Lung (tissue), 4 donors: ENCODE results near the genes CDC7 and FNBP1L.

DNA sequence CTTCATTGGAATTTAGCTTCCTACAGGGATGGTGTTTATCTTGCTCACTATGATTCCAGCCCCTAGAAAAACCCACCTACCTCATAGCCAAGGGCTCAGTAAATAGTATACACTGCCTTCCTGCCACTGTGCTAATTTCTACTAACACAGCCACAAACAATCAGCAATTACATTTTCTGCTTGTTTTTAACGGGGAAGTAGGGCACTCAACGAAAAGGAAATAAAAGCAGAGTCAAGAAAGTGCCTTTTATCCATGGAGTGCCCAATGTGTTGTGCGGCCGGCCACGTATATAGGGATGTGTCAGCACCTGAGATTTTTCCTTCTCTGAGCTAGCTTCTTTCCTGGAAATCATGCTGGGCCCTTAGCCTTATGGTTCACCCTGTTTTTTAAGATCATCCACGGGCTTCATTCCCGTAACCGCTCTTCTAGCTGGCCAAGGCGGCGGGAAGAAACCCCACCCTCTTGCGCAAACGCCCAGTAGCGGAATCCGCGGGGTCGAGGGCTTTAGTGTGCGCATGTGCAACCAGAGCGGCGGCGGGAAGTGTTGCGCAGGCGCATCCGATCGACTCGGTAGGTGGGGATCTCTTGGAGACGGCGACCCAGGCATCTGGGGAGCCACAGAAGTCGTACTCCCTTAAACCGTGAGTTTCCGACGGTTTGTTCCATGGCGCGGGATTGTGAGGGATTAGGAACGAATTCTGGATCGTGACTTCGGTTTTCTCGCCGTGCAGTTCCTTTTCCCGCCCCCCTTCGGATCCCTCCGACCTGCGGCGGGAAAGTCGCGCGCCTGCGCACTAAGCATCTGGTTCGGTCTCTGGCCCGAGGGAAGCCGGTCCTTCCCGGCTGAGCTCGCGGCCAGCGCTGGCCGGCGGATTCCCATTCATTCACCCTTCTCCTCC lies at the start of gene CDC7:
Gene CDC7, plus strand, starts transcription at position 545 of the 900 bp plus-strand sequence.
- PRO-cap = bidirectional peak, plus-strand start at position 527 of the sequence, minus-strand start at position 426 of the sequence; bidirectional peak, plus-strand start at position 806 of the sequence, minus-strand start at position 768 of the sequence
- RAMPAGE, long total RNA = no peak
- RRBS = no CpG with 5 or more reads among the region's 56 CpGs

DNA sequence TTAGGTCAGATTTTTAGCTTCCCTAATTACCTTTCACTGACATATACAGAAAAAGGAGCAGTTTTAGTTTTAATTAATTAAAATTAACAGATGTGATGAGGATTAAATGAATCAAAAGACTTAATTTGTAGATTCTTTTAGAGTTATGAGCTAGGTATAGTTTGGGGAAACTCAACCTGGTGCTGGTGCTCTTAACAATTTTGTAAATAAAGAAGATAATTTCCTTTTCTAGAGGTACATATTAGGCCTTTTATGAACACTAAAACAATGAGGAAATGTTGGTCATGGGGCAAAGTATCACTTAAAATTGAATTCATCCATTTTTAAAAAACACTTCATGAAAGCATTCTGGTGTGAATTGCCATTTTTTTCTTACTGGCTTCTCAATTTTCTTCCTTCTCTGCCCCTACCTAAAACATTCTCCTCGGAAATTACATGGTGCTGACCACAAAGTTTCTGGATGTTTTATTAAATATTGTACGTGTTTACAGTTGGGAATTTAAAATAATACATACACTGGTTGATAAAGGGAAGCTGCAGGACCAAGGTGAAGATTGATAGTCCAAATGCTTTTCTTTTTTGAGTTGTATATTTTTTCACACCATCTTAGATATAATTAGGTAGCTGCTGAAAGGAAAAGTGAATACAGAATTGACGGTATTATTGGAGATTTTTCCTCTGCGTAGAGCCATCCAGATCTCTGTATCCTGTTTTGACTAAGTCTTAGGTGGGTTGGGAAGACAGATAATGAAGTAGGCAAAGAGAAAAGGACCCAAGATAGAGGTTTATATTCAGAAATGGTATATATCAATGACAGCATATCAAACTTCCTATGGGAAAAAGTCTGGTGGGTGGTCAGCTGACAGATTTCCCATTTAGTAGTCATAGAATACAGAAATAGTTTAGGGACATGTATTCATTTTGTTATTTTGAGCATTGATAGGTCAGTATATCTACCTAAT lies 24.3 kb downstream of the CDC7 start:
- PRO-cap = no peak
- RAMPAGE, long total RNA = no peak
- RRBS = no CpG with 5 or more reads among the region's 4 CpGs

DNA sequence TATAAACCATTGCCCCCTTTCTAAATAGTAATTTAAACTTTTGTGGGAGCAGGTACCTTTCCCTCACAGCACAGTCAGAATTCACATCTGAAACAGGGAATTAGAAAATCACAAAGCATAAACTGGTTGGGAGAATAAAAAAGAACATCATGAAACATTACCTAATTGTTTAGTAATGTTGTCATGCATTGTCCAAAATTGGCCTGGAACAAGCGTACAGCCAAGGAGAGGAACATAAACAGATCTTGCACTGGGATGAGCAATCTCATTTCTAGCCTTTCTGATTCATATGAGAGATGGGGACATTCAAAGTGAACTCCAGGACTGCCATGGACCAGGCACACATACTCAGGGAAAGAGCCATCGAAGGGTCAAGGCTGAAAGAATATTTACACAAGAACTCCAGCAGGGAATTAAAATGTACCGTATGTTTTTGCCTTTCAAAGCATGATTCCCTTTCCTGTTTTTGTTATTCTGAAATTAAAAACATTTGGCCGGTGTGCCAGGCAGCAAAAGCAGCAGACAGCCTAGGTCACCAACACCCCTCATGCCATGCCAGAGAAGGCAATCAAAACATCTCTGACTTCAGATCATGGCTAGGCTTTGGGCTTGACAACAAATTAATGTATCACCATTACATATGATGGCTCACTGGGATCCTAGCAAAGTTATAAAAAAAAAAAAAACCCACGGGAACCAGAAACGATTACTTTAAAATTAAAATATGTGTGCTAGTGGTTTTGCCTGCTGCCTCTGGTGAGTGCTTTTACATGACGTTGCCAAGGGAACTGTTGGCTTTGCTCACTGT lies 159.9 kb downstream of the TGFBR3 start:
- PRO-cap = no peak
- RAMPAGE, long total RNA = no peak
- RRBS = no CpG with 5 or more reads among the region's 7 CpGs

DNA sequence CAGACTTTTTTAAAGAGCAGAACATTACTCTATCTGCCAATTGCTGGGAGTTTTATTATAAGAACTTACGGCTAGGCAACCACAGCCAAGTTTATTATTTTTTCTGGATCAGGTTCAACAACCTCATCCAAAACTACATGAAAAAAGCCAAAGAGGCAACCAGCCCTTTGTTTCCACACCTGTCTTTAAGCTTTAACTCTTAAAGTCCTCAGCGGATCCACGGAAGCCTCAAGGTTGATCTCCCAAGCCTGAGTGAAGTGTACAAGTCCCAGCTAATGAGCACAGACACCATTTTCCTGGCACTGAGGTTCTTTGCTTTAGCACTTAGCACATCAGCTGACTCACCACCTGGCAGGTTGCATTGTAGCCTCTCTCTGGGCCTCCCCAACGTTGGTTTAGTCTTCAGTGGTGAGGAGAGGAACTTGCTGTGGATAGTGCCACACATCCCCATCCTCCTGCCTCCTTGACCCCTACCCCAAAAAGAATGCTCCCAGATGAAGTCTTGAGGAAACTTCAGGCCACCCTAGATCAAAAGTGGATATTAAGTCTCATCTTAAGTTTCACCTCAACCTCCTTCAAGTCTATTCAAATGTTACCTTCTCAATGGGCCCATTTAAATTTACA lies 143.0 kb downstream of the TGFBR3 start:
- PRO-cap = no peak
- RAMPAGE, long total RNA = no peak
- RRBS = no CpG with 5 or more reads among the region's 4 CpGs

- PRO-cap = no peak
- RAMPAGE, long total RNA = no peak
- RRBS = no CpG with 5 or more reads among the region's 3 CpGs
These were observed 140.0 kb downstream of the TGFBR3 start for GRCh38 chr1:91745852-91746409.

DNA sequence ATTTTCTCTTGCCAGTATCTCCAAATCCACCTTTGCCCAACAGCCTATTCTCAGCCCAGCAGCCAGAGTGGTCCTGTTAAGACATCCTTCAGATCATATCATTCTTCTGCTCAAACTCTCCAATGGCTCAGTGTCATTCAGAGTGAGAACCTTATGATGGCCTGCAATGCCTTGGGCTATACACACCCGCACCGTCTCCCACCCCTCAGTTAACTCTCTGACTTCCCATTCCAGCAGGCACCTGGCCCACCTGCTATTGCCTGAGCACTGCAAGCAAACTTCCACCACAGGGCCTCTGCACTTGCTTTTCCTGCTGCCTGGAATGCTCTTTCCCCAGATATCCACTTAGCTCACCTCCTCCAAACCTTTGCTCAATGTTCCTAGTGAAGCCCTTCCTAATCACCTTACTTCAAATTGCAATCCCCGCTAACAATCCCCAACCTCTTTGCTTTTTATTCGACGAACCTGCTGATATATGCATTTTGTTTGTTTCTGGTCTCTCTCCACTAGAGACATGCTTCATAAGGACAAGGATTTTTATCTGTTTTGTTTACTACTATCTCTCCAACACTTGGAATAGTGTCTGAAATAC lies 36.7 kb downstream of the TGFBR3 start:
- PRO-cap = no peak
- RAMPAGE, long total RNA = no peak
- RRBS = no CpG with 5 or more reads among the region's 5 CpGs

GRCh38 chr1:92323781-92324346 lies 25.0 kb downstream of the RPAP2 start:
- PRO-cap = no peak
- RAMPAGE, long total RNA = no peak
- RRBS = no CpG with 5 or more reads among the region's 4 CpGs

GRCh38 chr1:92363782-92364416 lies 65.0 kb downstream of the RPAP2 start:
- PRO-cap = no peak
- RAMPAGE, long total RNA = no peak
- RRBS = no CpG with 5 or more reads among the region's 2 CpGs

- PRO-cap = no peak
- RAMPAGE, long total RNA = no peak
- RRBS = 0% methylated on average over 1 of the region's 54 CpGs
These were observed 820 bp downstream of the GFI1 start for GRCh38 chr1:92485785-92486425.

GRCh38 chr1:92647060-92647979 lies 137.6 kb downstream of the EVI5 start:
- PRO-cap = no peak
- RAMPAGE, long total RNA = no peak
- RRBS = no CpG with 5 or more reads among the region's 5 CpGs

DNA sequence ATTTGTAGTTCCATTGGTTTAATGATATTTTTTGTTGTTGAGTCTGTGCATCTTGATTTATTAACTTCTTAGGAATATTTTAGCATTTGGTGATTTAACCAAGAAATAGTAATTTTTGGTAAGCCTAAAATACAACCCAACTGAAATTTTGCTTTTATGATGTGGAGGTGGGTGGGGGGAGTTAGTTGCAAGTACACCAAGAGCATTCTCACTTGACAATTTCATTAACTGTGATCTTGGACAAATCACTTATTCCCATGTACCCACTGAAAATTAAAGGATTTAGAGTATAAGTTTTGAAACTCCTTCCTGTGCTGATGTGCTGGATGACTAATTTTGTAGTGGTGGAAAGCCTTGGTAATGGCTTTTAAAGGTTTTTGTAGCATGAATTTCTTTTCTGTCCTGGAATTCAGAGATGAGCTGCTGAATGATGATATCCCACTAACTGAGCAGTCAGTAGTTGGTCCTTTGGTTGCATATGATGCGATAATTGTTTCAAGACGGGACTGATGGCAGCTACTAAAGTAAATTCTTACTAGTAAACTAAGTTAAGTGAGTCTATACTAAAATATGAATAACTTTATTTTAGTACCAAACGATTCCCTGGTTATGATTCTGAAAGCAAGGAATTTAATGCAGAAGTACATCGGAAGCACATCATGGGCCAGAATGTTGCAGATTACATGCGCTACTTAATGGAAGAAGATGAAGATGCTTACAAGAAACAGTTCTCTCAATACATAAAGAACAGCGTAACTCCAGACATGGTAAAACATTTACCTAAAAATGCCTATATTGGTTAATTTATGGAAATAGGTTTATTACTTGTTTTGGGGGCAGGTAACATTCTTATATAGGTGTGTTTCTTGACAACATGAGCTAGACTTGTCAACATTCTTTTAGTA lies 5.3 kb downstream of the RPL5 start:
- PRO-cap = no peak
- RAMPAGE, long total RNA = no peak
- RRBS = no CpG with 5 or more reads among the region's 6 CpGs

GRCh38 chr1:92950477-92950824 lies 10.8 kb downstream of the DIPK1A start:
- PRO-cap = no peak
- RAMPAGE, long total RNA = no peak
- RRBS = no CpG with 5 or more reads among the region's 3 CpGs

DNA sequence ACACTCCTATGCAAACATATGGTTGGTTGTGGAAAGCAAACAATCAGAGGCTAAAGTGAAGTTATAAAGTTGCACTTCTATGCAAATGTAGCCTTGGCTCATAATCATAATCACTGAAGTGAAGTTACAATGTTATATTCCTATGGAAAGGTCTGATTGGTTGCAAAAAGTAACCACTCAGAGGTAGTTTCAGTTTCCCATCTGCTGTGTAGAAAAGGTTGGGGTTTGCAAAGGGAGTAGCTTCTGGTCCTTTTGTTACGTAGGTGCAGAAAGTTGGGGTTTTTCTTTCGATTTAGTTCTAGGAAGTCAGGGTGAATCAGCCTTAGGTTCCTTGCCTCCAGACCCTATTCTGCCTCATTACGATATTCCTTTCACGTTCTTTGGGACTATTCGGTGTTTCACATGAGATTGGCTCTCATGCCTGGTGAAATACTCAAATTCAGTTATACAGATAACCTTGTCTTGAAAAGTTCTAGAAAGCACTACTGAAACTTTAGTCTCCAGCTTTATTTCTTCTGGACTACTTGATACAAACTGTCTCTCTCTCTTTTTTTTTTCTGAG lies 36.6 kb upstream of the MTF2 start:
- PRO-cap = no peak
- RAMPAGE, long total RNA = no peak
- RRBS = no CpG with 5 or more reads among the region's 5 CpGs

- PRO-cap = no peak
- RAMPAGE, long total RNA = no peak
- RRBS = no CpG with 5 or more reads among the region's 2 CpGs
These were observed 14.8 kb upstream of the DR1 start for GRCh38 chr1:93330884-93331229.

GRCh38 chr1:93447808-93448330 lies at the start of gene FNBP1L:
Gene FNBP1L, plus strand, starts transcription at chr1:93448118.
- PRO-cap = bidirectional peak, plus-strand start at chr1:93448133, minus-strand start at chr1:93448009
- RAMPAGE, long total RNA = start-site peak on the plus strand at chr1:93448055-93448152, 1,746 and 268 reads in 2 replicates
- RRBS = 3% methylated on average over 30 of the region's 49 CpGs

GRCh38 chr1:93473605-93474204 lies 25.8 kb downstream of the FNBP1L start:
- PRO-cap = no peak
- RAMPAGE, long total RNA = no peak
- RRBS = no CpG with 5 or more reads among the region's 10 CpGs

- PRO-cap = no peak
- RAMPAGE, long total RNA = no peak
- RRBS = no CpG with 5 or more reads among the region's 7 CpGs
These were observed 68.7 kb downstream of the BCAR3 start for GRCh38 chr1:93612841-93613413.

DNA sequence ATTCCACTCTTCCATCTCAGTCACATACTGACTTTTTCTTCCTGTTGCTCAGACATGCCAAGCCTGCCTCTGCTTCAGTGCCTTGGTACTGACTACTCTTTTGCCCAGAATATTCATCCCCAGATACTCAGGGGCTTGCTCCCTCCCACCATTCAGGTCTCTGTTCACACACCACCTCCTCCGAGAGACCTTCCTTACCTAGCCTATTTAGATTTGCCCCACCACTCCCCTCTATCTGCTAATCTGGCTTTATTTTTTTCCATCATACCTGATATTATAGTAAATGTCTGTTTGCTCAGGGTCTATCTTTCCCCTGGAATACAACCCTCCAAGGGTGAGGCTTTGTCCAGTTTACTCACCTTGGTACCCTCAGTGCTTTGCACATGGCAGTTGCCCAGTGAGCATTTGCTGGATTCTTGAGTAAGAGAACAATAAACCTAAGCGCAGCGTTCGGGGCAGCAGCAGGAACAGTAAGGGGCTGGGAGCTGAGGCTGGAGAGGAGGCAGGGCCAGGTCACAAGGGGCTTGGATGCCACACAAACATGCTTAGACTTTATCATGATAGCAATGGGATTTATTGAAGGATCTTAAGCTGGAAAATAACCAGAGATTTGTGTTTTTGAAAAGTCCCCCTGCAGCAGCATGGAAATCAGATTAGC lies 26.9 kb downstream of the BCAR3 start:
- PRO-cap = no peak
- RAMPAGE, long total RNA = no peak
- RRBS = no CpG with 5 or more reads among the region's 4 CpGs

DNA sequence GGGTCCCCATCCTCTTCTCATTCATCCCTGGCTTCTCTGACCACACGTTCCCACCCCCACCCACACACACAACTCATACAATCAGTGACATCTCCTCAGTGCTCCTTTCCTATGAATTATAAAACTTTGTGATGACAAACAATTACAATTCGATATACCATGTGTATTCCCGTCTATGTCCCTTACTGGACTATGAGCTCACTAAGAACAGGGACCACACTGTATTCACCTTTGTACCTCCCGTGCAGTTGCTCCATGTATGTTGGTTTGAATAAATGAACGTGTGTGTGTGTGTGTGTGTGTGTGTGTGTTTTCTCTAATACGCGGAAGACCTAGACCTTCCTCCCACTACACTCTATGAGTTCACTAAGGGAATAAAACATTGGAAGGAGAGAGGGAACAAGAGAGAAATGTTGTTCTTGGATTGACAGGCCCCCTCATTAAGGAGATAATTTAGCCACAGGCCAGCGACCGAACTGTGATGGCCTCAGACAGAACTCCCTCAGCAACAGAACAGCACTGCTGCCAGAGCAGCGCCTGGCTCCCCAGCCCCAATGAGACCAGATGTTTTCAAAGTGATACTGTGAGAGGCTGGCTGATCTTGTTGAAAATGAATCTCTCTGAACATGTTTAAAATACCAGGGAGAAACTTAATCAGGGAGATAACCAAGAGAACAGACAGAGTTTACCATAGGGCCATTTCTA lies 21.7 kb downstream of the BCAR3 start:
- PRO-cap = no peak
- RAMPAGE, long total RNA = no peak
- RRBS = no CpG with 5 or more reads among the region's 10 CpGs

- PRO-cap = no peak
- RAMPAGE, long total RNA = no peak
- RRBS = no CpG with 5 or more reads among the region's 7 CpGs
These were observed 10.9 kb upstream of the BCAR3 start for GRCh38 chr1:93692301-93693229.